Measurements from ENCODE around the genes BUD31 and CYP3A43.

DNA sequence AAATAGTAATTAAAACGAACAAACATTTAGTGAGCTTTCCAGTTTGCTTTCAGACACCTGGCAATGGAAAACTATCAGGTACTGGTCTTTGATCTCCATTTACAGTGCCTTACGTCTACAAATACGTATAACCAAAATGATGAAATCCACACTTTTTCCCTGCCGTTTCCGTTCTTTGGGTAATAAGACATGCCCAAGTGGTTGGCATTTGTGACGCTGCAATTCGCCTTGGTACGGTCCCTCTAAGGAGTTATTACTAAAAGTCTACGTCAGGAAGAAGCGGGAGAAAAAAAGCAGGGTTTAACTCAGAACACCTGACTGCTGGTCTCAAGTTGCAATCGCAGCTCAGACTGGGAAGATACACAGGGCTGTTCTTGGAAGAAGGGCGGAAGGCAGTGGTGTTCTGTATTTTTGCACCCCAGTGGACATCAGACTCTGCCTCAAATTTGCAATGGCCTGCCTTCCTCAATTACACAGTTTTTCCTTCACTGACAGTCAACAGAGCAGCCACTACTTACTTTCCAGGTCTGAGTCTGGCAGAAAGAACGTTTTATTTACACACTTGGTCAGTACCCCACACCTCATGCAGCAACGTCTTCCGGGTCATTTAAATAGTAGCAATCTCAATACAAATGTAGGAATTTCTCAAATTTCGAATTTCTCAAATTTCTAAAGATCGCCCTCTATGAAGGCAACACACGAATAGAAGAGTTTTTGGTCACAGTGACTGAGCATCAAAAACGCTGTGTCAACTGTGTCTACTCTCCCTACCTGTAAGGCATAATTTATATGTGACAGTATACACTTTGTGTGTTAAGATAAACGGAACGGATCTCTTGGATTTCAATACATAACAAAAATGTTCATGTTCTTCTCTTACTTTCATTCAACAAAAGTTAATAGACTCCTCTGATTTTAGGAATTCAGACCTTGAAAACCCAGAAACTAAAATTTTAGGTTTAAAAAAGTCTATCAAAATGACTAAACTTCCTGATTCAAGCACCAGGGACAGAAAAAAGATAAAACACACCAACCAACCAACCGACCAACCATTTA lies 2.1 kb downstream of the BAIAP2L1 start:
- PRO-cap, result no peak

DNA sequence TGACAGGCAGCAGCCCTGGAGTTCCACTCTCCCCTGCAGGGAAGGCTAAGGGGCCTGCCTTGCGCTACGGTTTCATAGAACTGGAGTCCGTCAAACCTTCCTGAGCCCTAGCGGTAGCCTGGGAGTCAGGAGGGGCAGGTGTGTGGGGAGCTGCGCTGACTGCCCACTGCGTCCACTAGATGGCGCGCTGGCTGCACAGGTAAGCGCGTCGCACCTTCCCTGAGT lies 20.0 kb upstream of the BAIAP2L1 start:
- PRO-cap, result no peak

DNA sequence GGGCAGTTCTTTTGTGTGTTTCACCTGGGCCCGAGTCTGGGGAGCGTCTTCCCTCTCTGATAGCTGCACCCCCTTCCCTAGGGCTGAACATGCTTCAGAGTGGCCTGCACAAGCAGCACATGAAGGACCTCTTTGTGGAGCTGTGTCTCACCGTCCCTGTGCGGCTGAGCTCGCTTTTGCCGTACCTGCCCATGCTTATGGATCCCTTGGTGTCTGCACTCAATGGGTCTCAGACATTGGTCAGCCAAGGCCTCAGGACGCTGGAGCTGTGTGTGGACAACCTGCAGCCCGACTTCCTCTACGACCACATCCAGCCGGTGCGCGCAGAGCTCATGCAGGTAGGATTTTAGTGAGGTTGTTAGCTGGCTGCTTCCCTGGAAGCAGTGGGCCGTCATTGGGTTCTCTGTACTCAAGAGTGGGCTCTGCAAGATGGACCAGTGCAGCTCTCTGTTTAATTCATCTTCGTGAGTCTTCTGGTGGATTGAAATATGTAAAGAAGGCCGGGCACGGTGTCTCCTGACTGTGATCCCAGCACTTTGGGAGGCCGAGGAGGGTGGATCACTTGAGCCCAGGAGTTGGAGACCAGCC lies 39.1 kb downstream of the TRRAP start:
- PRO-cap, result no peak

DNA sequence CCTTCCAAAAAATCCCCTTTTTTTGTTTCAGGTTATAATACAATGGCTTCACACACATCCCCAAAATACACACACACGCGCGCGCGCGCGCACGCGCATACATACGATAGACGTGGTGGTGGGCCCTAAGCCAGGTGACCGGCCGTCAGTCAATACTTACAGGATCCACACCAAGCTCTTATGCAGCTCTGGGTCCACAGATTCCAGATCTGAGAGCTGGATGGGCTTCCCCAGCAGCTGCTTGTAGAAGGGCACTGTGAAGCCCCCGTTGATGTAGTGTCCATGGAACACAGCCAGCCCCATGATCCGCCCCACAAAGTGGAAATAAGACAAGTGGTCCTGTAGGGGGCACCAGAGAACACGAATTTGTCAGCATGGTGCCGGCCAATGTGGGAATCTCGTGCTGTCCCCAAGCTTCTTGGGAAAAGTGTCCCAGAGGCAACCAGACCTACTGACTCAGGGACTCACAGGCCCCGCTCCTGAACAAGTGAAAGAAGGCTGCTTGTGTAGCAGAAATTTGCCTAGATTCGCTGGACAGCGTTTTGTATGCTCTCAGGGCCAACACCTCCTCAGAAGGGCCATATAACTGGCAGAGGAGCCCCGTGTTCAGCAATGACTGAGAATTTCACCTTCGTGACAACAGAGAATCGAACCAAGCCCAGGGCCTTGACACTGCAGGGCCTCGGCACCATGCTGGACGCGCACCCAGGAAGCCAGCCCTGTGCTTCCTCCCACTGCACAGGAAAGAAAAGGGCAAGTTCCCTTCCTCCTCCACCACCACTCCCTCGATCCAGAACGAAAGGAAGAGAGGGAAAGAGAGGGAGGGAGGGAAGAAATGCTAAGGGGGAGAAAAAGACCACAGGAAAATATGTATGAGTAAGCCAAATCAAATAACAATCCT lies 103.4 kb downstream of the SMURF1 start:
- PRO-cap, result no peak

DNA sequence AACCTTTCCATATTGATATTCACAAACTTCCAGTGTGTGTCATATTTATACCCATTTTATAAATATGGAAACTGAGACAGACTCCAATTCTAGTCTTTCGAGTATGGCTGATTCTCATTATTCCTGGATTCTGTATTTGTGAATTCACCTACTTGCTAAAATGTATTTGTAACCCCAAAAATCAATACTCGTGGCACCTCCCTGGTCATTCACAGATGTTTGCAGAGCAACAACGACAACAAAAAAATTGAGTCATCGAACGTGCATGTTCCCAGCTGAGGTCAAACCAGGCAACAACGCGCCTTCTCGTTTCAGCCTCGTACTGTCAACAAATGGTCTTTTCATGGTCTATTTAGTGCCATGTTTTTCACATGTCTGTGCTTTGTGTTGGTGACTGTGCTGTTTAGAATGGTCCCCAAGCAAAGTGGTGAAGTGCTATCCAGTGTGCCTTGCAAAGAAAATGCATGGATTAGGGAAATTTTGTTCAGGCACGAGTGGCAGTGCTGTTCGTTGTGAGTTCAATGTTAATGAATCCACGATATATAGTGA lies 51.6 kb downstream of the SMURF1 start:
- PRO-cap, result no peak

DNA sequence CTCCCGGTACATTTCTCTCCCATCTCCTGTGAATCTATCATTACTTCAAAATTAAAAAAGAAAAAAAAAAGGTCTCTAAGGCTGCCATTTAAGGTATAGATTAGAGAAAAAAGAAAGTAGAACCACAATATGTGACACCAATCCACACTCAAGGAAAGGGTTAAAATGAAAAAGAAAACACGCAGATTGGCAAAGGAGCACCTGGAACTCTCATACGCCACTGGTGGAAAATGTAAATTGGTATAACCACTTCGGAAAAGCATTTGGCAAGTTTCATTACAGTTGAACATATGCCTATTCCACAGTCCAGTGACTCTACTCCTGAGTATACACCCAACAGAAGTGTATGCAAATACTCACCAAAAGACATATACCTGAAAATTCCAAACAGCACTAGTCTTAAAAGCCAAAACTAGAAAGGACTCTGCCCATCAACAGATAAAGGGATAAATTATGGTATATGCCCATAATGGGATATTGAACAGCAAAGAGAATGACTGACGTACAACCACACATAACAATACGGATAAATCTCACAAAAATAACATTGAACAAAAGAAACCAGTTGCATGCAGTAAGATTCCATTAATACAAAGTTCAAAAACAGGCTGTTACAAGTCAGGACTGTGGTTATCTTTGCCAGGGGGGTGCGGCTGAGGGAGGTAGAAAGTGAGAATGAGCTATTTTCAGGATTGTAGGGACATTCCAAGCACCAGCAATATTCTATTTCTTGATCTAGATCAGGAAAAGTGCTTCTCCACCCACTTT lies 10.4 kb downstream of the SMURF1 start:
- PRO-cap, result no peak

DNA sequence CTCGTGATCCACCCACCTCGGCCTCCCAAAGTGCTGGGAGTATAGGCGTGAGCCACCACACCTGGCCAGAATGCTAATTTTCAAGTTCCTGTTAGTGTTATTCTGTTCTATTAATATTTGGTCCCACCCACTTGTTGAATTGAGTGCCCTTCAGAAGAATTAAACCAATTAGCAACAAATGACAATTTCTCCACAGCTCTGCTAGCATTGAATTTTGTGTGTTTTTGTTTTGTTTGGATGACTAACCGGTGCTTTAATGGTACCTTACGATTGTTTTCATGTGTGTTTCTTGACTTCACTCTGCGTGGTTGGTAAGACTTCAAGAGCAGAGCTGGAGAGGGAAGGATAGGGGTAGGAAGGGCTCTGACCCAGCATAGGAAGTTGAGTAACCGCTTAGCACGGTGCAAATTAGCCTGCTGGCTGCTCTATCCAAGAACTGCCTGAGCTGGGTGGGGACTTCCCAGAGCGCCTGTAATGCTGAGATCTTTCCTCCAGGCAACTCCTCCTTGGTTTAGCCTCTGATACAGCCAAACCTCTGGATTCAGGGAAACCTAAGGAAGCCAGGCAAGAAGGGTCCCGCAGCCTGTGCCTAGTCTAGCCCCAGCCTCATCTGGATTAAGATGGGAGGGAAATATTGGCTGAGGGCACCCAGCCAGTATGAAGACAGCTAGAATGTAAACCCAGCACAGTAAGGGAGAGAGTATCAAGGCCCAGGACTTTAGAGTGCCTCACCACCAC lies 4.6 kb downstream of the ARPC1B start:
- PRO-cap, result no peak

GRCh38 chr7:99392292-99392974 lies 16.0 kb downstream of the PDAP1 start:
- PRO-cap, result no peak

DNA sequence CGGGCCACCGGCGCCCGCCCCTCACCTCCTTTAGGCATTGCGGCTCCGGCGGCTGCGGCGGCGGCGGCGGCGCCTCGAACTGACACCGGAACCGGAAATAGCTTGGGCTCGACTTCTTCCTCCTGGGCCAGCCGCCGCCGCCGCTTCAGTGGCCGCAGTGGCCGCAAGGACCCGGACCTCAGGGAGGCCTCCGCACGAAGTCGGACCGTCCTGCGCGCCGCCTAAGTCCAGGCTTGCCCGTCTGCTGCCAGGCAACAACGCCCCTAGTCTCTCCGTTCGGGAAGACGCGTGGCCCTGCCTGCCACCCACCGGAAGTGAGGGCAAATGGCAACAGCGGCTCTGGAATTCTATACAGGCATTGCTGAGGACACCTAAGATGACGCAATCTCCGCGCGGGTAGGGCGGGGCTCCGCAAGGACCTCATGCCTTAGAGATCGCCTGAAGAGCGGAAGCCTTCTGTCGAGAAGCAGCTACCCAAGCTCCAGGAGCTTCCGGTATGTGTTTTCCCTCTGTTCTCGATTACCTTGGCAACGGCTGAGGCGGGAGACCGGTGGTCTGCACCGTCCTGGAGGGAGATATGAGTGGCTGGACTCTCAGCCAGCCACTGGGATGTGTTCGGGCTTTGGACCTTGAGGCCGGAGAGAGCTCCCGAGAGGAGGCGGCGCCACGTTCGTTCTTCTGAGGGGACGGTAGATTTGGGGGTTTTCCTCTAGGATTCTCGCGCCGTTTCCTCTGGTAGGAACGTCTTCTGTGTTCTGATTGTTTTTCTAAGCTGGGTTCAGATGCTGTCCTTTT lies at the start of gene BUD31:
BUD31 (plus strand) TSS at position 459 of the 795 bp plus-strand sequence.
- PRO-cap, result bidirectional peak, plus-strand start at position 148 of the sequence, minus-strand start at position 316 of the sequence

DNA sequence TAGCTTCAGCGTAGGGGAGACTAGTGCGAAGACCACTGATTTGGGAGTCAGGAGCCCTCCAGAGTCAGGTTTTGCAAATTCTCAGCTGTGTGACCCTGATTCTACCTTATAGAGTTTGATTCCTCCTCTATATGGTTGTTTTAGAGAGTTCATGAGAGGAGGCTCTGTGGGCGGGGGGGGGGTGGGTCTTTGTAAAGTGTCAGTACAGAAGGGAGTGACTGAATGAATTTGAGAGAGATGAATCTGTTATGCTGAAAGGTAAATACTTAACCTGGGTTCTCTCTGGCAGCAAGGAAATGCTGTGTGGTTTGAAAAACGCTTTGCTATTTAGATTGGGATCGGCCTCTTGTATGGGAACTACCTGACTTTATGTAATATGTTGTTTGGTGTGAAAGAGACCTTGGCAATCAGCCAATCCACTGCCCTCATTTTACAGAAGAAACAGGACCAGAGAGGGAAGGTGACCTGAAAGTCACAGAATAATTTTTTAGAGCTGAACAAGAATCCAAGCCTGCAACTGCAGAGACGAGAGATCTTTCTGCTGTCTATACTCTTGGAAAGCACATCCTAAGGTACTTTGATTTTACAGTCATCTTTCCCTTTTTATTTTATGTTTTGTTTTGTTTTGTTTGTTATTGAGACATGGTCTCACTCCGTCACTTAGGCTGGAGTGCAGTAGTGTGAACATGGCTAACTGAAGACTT lies 981 bp downstream of the BUD31 start:
- PRO-cap, result no peak

GRCh38 chr7:99473151-99473782 lies 577 bp downstream of the ZNF789 start:
- PRO-cap, result no peak

GRCh38 chr7:99478855-99479582 lies 6.3 kb downstream of the ZNF789 start:
- PRO-cap, result no peak

GRCh38 chr7:99496420-99496619 lies 3.8 kb downstream of the ZNF394 start:
- PRO-cap, result no peak

DNA sequence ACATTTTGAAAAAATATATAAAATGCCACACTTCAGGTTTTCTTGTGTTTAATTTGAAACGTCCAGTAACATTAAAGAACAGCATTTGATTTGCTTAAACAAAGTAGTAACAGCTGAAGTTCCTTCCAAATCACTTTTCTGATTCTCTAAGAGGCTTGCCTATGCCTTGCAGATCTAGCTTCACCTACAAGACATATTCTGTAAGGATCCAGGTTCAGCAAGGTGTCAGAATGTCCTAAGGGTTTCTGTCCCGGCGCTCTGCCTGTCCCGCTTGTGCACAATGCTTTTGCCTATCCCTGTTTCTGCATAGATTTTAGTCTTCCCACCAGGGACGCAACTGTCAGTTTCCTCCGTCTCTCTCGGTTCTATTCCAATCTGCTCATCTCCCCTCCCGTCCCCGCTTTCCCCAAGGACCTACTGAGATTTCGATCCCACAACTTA lies 704 bp upstream of the ZNF655 start:
- PRO-cap, result no peak

GRCh38 chr7:99677494-99678218 lies 2.1 kb downstream of the CYP3A5 start:
- PRO-cap, result no peak

GRCh38 chr7:99729467-99729856 lies 5.5 kb downstream of the CYP3A7 start:
- PRO-cap, result no peak

- PRO-cap, result no peak
Measured at GRCh38 chr7:99827485-99828104, at the start of gene CYP3A43. Gene CYP3A43 (plus strand): TSS chr7:99828013.

DNA sequence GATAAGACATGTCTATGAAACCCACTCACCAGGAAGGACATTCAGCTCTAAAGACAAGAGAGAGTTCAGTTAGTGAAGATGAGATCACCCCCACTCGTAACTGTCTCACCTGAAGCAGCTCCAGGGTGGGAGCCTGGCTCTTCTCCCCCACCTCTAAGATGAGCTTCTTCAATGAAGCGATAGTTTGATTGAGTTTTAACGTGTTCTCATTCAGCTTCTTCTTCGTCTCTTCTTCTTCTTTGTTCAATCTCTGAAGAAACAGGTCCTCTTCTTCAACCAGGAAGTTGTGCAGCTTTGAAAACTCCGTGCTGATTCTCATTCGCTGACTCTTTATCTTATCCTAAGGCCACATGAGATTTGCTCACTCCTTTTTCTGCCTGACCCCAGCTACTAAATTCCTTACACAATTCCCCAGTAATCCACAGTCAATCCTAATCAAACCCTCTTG lies 10.8 kb downstream of the TRIM4 start:
- PRO-cap, result no peak

DNA sequence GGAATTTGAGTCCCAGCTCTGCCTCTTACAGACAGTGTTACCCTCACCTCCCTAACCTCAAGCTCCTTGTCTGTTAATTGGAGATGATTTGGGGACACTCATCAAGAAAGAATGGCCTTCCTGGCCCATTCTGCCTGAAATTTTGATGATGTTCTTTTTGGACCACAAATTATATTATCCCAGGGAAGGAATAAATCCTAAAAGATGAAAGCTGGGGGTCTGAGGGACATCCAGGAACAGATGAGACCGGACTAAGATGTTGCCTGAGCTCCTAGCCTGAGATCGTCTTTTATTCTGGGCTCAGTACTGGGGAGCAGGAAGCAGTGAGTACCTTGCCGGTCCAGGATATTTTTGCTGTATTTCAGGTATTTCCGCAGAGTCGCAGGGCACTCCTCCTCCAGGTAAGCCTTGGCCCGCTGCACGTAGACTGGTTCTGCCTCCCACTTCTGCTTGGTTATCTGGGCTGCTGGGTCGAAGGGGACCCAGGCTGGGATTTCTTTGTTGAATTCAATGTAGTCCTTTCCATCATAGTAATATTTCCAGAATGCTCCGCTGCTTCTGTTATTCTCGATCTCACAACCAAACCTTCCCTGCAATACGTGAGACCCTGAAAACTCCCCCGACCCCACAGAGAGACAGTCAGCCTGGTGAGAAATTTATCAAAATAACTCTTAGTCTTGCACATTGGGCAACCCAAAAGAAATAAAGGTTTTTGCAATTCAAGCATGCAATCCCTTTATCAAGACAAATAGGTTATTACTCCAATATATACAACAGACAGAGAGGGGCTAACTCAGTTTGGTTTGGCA lies 7.8 kb downstream of the AZGP1 start:
- PRO-cap, result no peak

- PRO-cap, result no peak
Measured at GRCh38 chr7:99980343-99980891, 4.6 kb upstream of the AZGP1 start.